ENCODE results near the genes ALG10B, CPNE8 and LRRK2.

DNA sequence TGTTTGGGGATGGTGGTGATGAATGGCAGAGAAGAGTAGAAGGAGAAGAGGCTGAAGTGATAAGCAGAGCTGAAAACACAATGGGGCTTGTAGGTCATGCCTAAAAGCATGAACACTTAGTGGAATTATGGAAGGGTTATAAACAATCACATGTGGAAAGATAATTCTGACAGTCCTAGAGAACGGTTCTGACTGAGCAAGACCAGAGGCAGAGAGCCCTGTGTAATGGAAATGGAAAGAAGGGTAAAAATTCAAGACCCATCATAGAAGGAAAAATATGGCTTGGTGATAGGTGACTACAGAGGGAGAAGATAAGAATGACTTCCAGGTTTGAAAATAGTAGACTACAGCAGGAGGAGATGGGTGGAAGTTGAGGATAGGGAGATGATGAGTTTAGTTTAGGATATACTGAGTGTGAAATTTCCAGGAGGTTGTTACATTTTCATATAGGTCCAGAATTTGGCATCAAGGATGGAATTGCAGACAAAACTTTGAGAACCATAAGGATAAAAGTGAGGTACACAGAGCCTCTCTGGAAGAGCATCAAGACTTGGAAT is 21.1 kb downstream of the PKP2 start:
- PRO-cap, result no peak
- RAMPAGE, long total RNA, result no peak

DNA sequence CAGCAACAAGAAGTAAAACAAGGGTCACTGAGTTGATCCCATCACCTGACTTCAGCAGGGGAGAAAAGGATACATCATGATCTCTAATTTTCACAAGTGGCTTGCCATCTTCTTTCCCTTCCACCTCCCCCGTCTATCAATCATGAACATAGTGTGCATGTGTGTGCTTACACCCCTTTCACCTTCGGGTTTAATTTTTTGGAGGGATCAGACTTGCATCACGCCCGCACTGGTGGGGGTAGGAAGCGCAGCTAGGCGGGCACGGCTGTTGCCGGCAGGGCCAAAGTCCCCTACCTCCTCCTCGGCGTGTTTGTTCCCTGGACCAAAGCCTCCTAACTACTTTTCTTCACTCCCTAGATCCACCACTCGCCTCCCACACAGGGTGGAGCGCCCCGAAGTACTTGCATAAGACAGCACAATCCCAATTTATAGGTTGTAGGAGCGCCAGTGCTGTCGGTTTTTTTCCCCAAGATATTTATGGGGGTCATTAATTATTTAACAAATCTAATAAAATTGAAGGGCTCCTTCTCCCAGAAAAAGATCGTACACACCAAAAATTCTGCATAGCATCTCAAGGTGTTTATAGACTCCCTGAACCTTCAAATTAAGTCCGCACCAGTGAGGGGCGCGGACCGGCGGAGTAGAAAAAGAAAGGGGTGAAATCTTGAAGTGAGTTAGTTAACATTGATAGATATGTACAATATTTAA is 832 bp downstream of the PKP2 start:
- PRO-cap, result no peak
- RAMPAGE, long total RNA, result no peak

DNA sequence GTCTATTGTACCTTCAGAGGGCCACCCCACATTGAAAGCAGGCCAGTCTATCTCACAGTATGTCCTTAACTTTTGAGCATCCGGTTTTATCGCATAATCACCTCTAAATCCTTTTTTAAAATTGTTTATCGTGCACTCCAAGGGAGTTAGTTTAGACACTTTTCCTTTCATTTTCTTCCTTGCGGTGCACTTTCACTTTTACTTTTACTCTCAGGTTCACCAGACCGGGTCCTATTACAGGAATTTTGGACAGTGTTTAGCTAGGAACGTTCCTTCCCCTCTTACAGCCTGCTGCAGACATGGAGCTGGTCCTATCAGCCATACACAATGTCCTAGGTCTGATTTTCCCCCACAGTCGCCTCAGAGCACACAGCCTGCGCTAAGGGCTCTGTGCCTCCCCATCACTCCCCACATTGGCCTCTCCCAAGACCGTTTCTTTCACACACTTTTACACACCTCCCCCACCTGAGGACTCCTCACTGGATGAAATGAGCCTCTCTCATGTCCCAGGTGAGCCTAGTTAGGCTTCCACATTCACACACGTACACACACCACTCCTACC is 104.0 kb downstream of the ALG10 start:
- PRO-cap, result no peak
- RAMPAGE, long total RNA, result no peak

DNA sequence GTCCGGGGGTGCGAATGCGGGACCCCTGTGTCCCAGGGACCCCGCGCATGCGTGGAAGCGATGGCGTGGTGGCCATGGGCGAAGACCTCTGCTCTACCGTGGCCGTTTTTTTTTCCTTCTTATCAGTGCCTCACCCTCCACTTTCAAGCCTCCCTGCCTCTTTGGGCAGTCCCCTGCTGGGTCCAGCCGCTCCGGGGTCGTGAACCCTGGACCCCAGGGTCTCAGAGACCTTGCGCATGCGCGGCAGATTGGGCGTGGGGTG is 324.3 kb downstream of the ALG10 start:
- PRO-cap, result no peak
- RAMPAGE, long total RNA, result no peak

- PRO-cap, result no peak
- RAMPAGE, long total RNA, result no peak
These were observed 768.7 kb upstream of the ALG10B start for GRCh38 chr12:37547863-37548259.

DNA sequence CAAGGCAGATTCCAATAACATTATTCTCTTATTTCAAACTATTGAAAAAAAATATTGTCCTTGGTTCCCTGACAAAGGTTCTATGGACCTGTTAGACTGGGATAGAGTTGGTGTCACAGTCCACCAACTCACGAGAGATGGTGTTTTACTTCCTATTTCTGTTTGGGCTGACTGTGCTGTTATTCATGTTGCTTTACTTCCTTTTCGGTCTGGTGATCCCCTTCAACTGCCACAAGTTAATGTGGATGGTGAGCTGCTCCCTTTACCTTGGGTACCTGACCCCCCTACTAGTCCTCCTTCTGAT is 192.7 kb upstream of the ALG10B start:
- PRO-cap, result no peak
- RAMPAGE, long total RNA, result no peak

GRCh38 chr12:38124343-38124826 is 192.2 kb upstream of the ALG10B start:
- PRO-cap, result no peak
- RAMPAGE, long total RNA, result no peak

GRCh38 chr12:38316302-38317179 is at the start of gene ALG10B:
ALG10B (plus strand) TSS chr12:38316774.
- PRO-cap, result unidirectional peak, plus-strand start at chr12:38316790; unidirectional peak, minus-strand start at chr12:38317040
- RAMPAGE, long total RNA, result no peak

- PRO-cap, result no peak
- RAMPAGE, long total RNA, result no peak
These were observed 13.1 kb downstream of the CPNE8 start for GRCh38 chr12:38892297-38892590.

DNA sequence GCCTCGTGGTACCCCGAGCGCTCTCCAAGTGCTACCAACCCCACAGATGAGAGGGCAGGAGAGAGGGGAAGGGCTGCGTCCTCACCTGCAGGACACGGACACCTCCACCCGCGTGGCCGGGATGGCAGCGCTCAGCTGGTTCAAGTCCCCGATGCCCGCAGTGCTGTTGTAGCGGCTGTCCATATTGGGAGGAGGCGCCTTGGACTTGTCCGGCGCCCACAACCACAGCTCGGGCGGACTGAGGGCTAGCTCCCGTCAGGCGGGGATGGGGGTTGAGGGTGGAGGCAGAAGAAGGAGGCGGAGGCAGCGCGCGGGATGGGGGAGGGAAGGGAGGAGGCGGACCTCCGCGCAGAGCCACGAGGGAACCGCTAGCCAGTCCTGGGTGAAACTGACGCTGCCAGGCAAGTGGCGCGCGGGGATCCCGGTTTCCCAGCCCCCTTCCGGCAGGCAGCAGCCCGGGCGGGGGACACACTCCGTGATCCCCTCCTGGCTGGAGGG is at the start of gene CPNE8:
Gene CPNE8, minus strand, starts transcription at position 240 of the 498 bp plus-strand sequence.
- PRO-cap, result bidirectional peak, plus-strand start at position 401 of the sequence, minus-strand start at position 240 of the sequence
- RAMPAGE, long total RNA, result start-site peak on the minus strand centred at position 241 of the sequence, 114 bp wide, 76 and 8 reads in 2 replicates

- PRO-cap, result bidirectional peak, plus-strand start at chr12:38905902, minus-strand start at chr12:38905943; bidirectional peak, plus-strand start at chr12:38906185, minus-strand start at chr12:38905953
- RAMPAGE, long total RNA, result start-site peak on the minus strand at chr12:38905886-38906306, 17 and 5 reads in 2 replicates
These were observed 551 bp upstream of the CPNE8 start for GRCh38 chr12:38905850-38906433.

GRCh38 chr12:40224369-40225177 is at the start of gene LRRK2:
LRRK2 (plus strand) TSS chr12:40224997.
- PRO-cap, result bidirectional peak, plus-strand start at chr12:40224670, minus-strand start at chr12:40224651; bidirectional peak, plus-strand start at chr12:40224971, minus-strand start at chr12:40224862
- RAMPAGE, long total RNA, result no peak

- PRO-cap, result no peak
- RAMPAGE, long total RNA, result no peak
These were observed 15.7 kb downstream of the LRRK2 start for GRCh38 chr12:40240335-40241084.

DNA sequence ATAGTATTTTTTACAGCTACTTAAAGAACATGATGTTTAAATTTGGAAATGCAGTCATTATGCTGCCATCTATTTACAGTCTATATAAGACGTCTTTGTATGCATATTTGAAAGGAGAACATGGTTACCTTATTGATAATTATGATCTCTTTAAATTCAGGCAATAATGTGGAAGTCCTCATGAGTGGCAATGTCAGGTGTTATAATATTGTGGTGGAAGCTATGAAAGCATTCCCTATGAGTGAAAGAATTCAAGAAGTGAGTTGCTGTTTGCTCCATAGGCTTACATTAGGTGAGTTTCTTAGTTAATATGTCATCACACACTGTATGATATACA is 18.6 kb downstream of the LRRK2 start:
- PRO-cap, result no peak
- RAMPAGE, long total RNA, result no peak

GRCh38 chr12:40249653-40249968 is 24.8 kb downstream of the LRRK2 start:
- PRO-cap, result no peak
- RAMPAGE, long total RNA, result no peak

GRCh38 chr12:40559980-40560383 is 132.3 kb upstream of the CNTN1 start:
- PRO-cap, result no peak
- RAMPAGE, long total RNA, result no peak

GRCh38 chr12:41572191-41573489 is 384.5 kb downstream of the PDZRN4 start:
- PRO-cap, result no peak
- RAMPAGE, long total RNA, result no peak

DNA sequence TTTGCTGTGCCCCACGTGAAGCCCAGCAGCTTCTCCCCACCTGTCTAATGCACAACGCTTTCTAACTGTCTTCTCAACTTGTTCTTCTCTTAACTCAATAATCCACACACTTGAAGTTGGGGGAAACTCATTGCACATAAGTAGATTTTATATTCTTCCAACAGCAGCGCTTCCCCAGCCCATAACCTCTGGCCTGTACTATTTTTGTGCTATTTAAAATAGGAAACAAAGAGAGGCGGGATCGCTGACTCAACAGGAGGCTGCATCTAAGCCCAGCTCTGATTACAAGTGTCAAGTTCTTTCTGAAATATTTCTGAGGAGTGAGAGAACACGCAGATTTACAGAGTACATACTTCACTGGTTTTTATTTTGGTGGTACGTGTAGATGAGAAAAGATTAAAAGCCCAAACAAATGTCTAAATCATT is 226.6 kb downstream of the GXYLT1 start:
- PRO-cap, result no peak
- RAMPAGE, long total RNA, result no peak

GRCh38 chr12:42313496-42314247 is 12.2 kb downstream of the ZCRB1 start:
- PRO-cap, result no peak
- RAMPAGE, long total RNA, result no peak

GRCh38 chr12:42422162-42422680 is 96.3 kb downstream of the PPHLN1 start:
- PRO-cap, result no peak
- RAMPAGE, long total RNA, result no peak

Data from GM23338 (cell line).